ENCODE measurements around a stretch of chr11.

- RRBS, result no CpG with 5 or more reads among the region's 12 CpGs
These were observed 18.4 kb downstream of the BLID start for GRCh38 chr11:122097343-122098219.

- RRBS, result no CpG with 5 or more reads among the region's 16 CpGs
These were observed 42.0 kb downstream of the UBASH3B start for GRCh38 chr11:122697278-122698216.

DNA sequence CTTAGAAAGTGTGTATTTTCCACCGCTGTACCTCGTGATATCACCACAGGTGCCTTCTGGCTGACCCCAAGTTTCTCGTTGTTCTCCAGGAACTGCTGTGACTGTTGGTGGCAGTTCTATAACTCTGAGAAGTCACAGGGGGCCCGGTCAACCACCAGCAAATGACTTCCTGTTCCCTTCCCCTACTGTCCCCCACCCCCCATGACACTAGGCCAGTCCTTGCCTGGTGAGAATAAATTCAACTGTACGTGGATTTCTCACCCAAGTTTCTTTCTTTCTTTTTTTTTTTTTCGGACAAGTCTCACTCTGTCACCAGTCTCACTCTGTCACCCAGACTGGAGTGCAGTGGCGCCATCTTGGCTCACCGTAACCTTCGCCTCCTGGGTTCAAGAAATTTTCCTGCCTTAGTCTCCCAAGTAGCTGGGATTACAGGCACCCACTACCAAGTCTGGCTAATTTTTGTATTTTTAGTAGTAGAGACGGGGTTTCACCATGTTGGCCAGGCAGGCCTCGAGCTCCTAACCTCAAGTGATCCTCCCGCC, 62.2 kb downstream of the UBASH3B start:
- RRBS, result no CpG with 5 or more reads among the region's 12 CpGs

GRCh38 chr11:122743536-122743886, 88.0 kb downstream of the UBASH3B start:
- RRBS, result no CpG with 5 or more reads among the region's 6 CpGs

- RRBS, result no CpG with 5 or more reads among the region's 15 CpGs
These were observed 58.9 kb upstream of the CRTAM start for GRCh38 chr11:122779212-122779955.

DNA sequence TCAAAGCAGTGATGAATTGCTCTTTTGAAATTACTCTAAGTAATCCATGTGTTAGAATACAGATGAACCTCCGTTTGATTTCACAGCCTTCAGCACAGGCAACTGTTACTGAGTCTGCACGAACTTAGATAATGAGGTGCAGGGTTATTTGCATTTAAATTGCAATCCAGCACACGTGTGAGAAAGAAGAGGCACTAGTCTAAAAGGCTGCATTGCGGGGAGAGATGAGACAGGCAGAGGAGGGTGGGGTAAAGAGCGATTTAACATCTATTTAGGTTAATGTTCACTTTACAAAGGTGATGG, 24.9 kb upstream of the CRTAM start:
- RRBS, result no CpG with 5 or more reads among the region's 5 CpGs

- RRBS, result no CpG with 5 or more reads among the region's 7 CpGs
These were observed 18.2 kb upstream of the JHY start for GRCh38 chr11:122864224-122864820.

- RRBS, result no CpG with 5 or more reads among the region's 16 CpGs
These were observed 3.2 kb downstream of the JHY start for GRCh38 chr11:122885671-122886165.

DNA sequence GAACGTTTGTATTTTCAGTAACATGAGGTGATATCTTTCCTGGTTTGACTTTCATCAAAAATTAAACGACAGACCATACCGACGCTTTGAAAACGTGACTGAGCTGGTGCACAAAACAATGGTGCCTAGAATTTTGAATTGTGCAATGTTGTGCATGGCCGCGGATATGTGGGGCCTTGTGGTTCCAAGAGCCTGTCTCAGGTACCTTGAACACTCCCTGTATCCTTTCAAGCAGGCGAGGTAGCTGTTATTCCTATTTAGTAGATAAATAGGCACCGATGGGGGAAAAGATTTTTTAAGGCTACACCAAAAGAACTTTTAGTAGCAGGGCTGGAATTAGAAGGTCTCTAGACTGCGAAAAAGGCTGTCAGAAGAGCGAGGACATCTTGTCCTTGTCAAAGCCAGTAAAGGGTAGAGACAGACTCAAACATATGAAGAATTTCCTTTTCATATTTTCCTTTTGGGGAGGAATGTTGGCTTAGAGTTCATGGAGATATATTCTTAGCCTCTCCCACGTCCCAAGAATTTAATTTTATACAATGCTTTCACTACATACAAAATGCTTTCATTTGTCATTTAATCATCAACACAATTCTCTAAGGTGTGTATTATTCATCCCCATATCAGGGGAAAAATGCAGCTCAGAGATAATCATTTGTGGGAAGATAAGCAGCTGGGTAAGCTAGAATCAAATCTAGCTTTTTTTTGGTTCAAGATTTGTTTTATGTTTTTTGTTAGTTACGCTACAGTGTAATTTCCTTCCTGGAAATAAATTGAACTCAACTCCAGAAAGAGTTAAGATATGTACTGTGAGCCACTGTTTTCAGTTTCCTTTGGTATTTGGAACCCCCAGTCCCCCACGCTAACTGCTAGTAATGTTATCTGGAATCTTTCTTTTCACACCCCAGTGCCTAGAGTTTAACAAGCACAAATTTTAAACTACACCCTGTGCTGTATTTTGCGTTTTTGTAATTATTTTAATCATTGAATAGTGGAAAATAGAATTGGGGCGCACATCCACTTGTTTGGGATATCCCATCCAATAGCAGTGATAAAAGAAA, 1.7 kb upstream of the HSPA8 start:
- RRBS, result no CpG with 5 or more reads among the region's 16 CpGs

- RRBS, result no CpG with 5 or more reads among the region's 6 CpGs
These were observed 21.5 kb upstream of the HSPA8 start for GRCh38 chr11:123083244-123084119.

GRCh38 chr11:123159095-123159673, 35.9 kb downstream of the CLMP start:
- RRBS, result no CpG with 5 or more reads among the region's 11 CpGs

DNA sequence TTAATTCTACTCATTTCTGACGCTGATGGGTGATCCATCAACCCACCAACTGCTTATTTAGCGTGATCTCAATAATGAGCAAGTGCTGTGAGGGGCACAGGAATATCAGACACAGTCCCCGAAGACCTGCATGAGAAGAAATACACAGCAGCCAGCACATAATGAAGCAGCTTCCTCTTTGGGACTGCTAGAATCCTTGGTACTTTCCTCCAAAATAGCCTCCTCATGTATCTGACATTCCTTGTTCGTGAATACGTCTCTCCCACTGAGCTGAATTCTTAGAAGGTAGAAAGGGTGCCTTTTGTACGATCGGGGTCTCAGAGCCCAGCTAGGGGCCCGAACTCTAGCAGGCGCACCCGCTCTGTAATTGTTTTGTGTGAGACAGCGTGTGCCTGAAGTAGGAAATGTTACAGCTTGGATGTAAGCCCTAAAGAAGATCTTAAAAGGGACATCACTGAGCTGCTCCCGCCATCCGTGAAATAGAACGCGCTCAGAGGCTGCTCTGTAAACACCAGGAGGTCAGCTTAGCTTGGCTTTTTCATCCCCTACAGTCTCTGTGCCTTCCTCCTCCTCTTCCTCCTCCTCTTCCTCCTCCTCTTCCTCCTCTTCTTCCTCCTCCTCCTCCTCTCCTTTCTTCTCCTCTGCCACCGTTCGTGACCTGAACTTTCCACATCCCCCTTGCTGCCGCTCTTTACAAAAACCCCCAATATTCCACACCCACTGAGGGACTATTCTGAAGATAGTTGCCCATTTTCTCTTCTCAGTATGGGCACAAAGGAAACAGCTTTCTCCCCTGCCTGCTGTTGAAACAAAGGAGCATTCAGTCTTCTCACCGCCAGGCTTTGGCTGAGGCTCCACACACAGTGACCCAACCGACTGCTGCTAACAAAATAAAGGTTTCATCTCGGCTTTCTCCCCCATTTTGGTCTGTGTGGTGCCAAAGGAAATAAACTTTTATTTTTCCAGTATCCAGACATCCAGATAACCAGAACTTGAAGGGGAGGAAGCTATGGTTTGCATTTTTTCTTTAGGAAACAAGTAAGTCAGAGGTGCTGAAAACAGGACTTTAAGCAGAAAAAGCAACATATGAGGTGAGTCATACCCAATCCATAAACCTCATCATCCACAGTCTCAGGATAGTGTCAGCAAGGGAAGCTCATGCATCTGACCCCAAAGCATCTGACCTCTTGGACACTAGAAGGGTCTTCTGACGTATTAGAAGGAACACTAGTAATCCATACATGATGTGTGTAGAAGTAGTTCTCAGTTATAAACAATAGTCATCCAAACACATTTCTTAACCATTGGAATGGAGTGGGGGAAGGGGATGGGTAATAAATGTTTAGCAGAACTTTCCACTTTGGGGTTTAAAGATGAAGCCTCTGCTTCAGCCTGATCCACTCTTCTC, 6.7 kb downstream of the CLMP start:
- RRBS, result no CpG with 5 or more reads among the region's 22 CpGs

DNA sequence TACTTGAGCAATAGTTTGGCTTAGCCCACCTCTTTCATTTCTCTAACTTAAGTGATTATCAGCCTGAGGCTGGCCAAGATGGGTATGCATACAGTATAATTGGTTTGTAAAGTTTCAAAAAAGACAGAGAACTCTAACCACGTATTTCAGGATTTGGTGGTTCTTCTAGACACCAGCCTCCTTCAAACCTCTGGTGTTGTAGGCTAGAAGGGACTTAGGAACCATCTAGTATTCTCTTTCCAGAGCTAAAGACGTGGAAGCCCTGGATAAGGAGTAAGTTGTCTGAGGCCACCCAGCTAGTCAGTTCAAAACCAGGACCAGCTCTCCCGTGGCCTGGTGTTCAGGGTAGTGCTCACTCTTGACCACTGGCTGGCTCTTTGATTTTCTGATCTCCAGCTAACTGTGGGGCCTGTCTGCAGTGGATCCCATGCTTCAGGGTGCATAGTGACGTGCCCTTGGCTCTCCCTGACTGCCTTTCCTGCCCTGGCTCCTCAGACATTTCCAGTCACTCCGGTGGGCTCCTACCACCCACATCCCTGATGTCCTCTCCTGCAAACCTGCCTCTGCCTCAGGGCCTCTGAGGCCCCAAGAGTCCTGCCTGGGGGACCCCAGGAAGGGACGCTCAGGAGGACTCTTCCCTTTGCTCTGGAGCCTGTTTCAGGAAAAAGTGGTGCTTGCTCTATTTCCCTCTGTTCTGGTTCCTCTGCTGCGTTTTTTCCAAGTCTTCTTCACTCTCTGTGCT, 1.3 kb downstream of the CLMP start:
- RRBS, result no CpG with 5 or more reads among the region's 7 CpGs

DNA sequence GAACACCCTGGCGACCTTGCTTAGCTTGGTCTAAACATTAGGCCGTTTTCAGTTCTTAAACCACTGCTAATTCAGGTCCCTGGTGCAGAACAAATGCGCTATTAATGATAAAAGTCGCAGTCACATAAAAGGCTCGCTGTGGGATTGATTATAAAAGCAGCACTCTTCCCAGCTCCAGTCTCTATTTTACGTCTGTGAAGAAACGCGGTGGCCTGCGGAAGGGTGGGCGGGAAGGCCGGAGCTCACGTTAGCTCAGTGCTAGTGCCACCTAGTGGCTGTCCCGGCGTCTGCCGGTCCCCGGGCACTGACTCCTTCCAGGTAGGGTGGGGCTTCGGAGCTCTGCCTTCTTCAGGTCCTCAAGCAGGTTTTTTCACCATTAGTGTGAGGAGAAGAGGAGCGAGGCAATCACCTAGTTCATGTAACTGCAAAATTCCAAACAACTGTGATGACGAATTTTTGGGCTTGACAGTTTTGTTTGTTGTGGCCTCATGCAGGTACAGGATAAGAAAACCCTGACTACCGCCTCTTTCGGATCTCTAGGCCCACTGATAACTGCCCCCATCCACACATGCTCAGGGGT, 66.4 kb upstream of the CLMP start:
- RRBS, result 0% methylated on average over 1 of the region's 21 CpGs

DNA sequence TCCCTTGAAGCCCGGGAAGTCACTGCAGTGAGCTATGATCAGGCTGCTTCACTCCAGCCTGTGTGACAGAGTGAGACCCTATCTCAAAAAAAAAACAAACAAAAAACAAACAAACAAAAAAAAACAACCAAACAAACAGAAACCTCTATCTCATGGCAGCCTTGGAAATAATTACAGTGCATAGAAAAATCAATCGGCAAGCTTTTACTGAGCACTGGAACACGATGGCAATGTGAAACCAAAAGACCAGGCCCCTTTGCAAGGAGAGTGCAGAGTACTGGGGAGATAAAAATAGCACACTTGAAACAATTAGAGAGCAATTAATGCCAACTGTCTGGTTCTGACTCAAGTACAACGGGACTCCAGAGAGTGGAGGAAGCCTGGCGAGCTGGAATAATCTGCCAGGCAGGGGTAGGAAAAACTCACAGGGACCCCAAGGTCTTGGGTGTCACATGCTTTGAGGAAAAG, 112.9 kb upstream of the CLMP start:
- RRBS, result no CpG with 5 or more reads among the region's 5 CpGs

- RRBS, result no CpG with 5 or more reads among the region's 17 CpGs
These were observed 115.3 kb upstream of the GRAMD1B start for GRCh38 chr11:123314543-123315417.

- RRBS, result no CpG with 5 or more reads among the region's 8 CpGs
These were observed 883 bp upstream of the GRAMD1B start for GRCh38 chr11:123429026-123429745.

DNA sequence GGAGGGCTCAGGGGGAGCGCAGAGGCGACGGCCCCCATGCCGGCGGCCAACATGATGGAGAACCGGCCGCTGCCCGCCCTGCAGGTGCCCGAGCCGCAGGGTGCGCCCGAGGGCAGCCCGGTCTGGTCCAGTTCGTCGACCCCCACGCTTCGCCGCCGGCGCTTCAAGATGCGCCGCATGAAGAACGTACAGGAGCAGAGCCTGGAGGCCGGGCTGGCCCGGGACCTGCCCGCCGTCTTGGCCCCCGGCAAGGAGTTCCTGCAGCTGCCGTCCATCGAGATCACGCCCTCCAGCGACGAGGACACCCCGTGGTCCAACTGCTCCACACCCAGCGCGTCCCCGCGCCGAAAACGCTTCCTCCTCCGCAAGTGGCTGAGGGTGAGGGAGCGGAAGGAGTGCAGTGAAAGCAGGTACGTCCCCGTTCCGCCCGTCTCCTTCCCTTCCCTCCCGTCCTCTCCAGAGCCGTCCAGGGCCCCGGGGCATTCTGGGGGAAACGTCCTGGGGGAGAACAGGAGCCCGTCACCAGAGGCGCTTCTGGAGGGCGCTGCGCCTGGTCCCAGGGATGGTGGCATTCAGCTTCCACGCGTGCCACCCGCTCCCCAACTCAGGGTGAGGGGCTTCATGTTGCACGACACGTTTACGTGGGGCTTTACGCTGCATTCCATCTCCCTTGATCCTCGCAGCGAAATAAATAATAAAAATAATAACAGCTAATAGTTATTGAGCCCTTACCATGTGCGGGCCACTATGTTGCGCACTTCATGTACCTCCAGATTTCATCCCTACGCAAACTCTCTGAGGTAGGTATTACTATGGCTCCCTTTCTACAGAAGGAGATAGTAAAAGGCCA, 913 bp downstream of the GRAMD1B start:
- RRBS, result 3% methylated on average over 8 of the region's 66 CpGs

DNA sequence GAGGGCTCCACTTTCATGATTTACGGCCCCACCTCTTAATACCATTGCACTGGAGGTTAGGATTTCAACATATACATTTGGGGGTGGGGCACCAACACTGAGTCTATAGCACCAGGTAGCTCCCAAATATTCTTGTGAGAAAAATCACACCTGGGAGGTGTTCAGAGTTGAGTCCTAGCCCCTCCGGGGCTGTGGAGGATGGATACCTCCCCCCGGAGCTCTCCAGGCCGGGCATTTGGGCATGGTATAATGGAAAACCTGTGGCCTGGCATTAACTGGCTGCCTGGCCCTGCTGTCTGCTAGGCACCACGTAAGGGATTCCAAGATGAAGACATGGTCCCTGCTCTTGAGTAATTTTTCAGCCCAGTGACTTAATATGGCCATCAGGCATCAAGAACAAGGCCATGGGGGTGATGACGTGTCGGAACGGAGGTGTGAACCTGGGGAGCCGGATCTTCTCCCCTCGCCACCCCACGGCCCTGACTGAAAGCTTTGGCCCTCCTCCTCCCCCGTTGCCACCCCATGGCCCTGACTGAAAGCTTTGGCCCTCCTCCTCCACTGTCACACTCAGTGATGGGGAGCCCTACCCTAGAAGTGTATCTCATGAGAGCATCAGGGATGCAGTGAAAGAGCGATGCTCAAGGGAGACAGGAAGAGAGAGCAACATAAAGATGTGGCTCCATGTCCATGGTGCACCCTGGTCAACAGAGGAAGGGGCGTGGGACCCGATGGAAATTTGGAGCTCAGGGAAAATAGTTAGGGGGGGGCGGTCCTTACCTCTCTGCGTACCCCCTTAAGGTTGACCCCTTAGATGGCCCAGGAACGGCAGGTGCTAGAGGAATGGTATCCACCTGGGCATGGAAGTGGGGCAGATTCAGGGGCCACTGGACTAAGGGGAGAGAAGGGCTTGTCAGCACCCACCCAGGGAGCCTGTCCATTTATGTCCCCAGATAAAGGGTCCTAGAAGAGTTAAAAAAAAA, 58.4 kb downstream of the GRAMD1B start:
- RRBS, result no CpG with 5 or more reads among the region's 18 CpGs

- RRBS, result 92% methylated on average over 4 of the region's 12 CpGs
These were observed 93.0 kb downstream of the SCN3B start for GRCh38 chr11:123561084-123562122.